Hair follicular keratinocyte (primary cell): ENCODE results near the gene POGLUT1.

- RAMPAGE, long total RNA: no peak
Measured at GRCh38 chr3:114900517-114901299, 246.4 kb downstream of the ZBTB20 start.

- RAMPAGE, long total RNA: no peak
Measured at GRCh38 chr3:114902619-114903359, 244.3 kb downstream of the ZBTB20 start.

GRCh38 chr3:115007912-115008688 lies 139.0 kb downstream of the ZBTB20 start:
- RAMPAGE, long total RNA: no peak

DNA sequence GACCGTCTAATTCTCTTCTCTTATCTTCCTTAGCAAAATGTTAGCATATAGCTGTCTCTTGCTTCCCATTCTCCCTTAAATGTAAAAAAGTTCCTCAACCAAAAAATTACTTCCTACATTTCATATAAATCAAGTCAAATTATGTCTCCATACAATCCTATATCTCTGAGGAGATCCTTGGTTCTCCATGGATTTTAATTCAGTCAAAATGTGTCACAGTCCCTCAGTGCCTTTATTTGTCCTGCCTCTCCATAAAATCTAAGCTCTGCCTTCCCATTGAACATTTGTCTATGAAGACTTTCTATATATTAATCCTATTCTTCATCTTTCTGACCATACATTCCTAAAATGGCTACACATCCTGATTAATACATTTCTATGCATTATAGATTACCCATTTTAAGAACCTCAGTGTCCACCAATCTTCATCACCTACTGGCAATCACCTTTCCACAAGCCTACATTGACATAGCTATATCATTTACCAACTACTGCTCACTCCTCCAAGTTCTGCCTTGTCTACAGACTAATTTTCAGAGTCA lies 24.6 kb downstream of the ZBTB20 start:
- RAMPAGE, long total RNA: no peak

DNA sequence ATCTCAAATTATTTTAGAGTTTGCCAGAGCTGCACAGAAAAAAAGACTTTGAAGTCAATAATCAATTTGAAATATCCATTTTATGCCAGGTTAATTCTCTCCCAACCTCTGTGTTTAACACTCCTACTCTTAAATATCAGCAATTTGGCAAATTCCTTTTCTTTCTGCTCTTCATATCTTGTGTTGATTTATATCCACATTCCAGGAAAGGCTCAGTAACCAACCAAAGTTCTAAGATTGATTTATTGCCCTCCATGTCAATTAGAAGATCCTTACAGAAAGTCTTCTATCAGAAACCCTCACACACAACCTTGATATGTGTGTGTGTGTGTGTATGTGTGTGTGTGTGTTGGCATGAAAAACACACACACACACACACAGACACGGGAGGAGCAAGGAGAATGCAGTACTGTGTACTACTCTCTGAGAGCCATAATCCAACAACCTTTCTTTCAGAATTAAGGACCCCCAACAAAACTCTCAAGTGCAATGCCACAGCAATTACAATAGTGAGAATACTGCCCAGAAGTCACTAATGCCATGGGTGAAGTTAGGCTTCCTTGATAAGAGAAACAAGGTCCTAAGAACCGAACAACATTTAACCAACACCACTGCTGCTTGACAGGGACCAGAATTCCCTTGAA lies 1.1 kb downstream of the LSAMP start:
- RAMPAGE, long total RNA: no peak

GRCh38 chr3:116914212-116914577 lies 468.9 kb upstream of the LSAMP start:
- RAMPAGE, long total RNA: no peak

DNA sequence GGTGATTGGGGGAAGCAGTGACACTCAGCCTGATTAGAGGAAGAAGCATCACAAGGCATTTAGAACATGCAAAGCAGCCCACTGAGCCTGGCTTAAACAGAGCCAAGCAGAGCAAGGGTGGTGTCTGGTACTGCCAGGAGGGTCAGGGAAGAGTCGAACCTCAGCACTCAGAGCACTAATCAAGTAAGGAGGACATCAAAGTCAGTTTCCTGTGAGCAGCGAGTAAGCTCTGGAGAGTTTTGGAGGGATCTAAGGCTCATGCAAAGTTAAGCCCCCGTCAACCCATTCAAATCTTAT lies 982.2 kb upstream of the LSAMP start:
- RAMPAGE, long total RNA: no peak

DNA sequence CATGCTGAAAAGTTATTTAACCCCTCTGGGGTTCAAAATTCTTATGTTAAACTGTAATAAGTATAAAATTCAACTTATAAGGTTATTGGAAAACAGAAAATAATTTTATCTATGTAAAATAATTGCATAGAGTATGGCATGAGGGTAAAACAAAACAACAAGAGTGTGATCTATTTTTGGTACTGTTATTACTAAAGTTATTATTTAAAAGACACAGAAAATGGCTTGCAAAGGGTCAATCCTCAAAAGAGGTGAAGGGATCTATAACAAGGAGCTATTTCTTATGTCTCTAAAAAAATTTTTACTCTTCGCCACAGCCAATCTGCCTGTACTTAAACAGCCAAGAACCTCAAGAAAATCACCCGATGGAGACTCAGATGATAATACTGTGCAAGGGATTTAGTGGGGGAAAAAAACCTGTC lies 1293.2 kb upstream of the LSAMP start:
- RAMPAGE, long total RNA: no peak

- RAMPAGE, long total RNA: no peak
Measured at GRCh38 chr3:118765914-118766347, 268.7 kb downstream of the IGSF11 start.

- RAMPAGE, long total RNA: no peak
Measured at GRCh38 chr3:118810594-118811047, 224.0 kb downstream of the IGSF11 start.

DNA sequence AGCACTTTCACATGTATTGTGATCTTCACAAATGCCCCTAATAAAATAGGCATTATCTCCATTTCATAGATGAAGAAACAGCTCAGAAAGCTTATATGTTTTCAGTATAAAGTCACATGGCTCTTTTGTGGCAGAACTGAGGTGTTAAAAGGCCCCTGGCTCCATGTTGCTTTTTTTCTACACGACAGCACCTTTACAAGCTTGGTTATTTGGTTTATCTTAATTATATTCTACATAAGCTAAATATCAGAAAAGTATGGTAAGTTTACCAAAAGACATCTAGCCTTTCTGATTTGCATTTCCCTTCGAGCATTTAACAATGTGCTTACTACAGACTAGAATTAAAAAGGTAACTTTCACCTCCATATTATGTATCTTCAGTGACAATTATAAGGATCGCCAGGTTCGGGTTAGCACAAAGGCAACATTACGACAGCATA lies 68.4 kb downstream of the IGSF11 start:
- RAMPAGE, long total RNA: no peak

DNA sequence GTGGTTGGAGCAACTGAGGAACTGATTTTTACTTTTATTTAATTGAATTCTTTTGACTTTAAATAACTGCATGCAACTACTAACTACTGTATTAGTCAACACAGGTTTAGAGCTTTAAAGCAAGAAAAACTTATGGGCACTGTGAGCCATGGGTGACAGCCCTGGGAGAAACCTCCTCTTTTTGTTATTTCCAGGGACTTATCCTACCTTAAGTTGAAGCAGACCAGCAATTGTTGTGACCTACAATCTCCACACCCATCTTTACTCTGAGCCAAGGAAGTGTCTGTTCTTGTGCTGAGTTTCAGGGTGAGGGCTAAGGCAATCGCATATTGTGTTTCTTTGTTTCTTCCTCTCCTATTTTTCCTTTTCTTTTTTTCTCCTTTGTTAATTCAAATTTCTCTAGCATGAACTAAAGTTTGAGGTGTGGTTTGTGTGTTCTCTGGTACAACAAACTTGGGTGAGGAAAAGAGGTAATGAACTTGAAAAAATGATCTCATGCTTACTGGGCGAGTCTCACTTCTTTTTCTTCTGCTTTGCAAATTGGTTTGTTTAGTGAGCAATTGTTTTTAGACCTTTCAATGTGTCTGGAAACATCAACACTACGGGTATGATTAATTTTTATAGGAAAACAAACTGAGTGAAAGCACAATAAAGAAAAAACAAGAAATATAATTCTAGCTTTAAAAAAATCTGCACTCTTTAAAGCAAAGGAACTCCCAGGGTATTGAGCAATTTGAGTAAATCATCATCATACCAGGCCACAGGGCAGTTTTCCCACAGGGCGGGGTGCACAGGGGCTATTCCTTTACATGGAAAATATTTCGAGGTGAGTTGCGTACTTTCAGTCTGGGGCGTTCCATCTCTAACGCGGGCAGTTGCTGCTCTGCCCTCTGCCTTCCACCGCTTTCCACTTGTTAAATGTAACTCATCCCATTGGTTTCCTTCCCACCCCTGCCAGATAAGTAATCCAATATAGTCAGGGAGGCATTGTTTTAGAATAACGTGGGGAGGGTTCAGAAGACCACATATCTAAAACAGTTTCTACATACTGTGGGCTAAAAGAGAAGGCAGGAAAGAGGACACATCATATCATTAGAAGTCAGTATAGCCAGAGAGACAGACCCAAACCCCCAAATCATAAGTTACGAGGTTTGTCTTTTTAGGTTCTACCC lies 2.8 kb downstream of the UPK1B start:
- RAMPAGE, long total RNA: no peak

- RAMPAGE, long total RNA: no peak
Measured at GRCh38 chr3:119241309-119241823, 688 bp upstream of the B4GALT4 start.

- RAMPAGE, long total RNA: no peak
Measured at GRCh38 chr3:119257148-119257937, 16.7 kb upstream of the B4GALT4 start.

DNA sequence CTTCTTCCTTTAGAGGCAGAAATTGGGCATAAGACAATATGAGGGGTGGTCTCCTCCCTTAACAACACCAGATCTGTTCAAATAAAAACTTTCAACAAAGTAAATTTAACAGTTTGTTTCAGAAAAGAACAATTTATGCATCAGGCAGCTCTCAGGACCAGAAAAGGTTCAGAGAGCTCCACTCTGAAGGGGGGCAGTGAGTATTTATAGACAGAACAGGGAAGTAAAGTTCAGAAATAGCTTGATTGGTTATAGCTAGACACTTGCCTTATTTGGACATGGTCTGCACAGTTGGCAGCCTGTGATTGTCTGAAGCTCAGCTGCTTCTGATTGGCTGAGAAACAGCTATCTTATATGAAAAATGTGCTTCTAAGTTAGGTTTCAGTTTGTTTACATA lies 17.3 kb upstream of the B4GALT4 start:
- RAMPAGE, long total RNA: no peak

DNA sequence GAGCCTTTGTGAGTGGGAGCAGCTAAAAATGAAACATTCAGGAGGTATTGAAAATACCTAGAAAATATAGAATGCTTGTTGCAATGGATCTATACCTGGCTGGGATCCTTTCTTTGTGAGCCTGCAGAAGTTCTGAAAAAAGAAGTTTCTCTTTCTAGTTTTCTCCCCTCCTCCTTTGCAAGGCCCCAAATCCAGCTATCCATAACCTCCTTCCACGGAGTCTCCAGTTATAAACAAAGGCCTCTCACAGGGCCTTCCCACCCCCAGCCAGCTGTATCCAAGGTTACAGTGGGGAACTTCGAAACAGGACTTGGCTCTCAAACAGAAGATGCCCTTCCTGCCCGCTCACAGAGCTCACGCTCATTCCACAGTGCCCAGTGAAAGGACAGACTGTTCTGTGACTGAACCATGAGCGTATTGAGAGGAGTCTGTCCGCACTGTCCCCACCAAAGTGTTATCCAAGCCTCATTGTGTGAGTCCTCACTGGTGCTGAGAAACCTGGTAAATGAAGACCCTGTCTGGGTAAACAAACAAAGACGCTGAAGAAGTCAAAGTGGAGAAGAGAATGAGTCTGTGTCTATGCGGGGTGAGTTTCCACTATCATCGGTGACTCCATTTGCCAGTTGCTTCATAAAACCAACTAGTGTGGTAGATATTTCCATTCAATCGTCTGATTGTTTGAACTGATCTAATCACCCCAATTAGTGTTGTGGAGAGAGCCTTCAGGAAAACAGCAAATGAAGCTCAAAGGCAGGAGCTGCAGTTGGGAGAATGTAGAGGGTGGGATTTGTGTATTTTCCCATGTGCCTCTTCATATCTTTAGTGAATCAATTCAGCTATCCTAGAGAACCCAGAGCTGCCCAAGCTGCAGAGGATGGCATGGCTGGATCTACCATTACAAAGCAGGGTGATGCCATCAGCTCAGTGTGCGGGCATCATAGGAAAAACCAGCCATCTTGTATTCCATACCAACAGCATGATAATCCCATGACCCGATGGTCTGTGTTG lies 35.5 kb downstream of the ARHGAP31 start:
- RAMPAGE, long total RNA: no peak

GRCh38 chr3:119347023-119347443 lies 52.9 kb downstream of the ARHGAP31 start:
- RAMPAGE, long total RNA: no peak

DNA sequence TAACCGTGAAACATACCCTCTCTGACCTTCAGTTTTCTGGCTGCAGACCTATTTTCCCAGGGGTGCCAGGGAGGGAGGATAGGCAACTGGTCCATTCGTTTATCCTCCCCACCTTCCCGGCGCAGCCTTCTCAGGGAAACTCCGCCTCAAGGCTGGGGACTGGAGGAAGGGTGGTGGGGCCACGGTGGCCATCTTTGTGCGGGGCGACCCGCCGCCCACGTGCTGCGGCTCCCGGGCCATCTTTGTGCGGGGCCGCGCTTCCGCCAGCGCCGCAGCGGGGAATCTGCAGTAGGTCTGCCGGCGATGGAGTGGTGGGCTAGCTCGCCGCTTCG lies at the start of gene POGLUT1:
Gene POGLUT1 (plus strand): TSS at position 245 of the 332 bp plus-strand sequence.
- RAMPAGE, long total RNA: no peak

DNA sequence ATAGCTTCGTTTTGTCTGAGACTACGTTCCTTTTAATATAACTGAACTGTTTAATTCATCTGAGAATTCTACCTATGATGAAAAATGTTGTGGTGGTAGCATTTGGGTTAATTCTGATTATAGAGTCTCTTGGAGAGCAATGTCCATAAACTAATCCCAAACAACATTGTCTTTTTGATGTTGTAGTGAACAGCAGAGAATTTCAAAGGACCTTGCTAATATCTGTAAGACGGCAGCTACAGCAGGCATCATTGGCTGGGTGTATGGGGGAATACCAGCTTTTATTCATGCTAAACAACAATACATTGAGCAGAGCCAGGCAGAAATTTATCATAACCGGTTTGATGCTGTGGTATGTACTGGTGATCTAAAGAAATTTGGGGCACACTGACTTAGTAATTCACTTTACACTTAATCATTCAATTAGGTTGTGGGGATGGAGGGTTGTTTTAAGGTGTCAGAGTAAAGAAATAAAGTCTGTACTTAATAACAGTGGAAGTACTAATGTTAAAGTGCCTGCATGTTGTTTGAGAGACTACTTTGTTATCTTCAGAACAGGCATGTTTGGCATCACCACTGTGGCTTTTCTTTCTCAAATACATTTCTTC lies 2.3 kb downstream of the TIMMDC1 start:
- RAMPAGE, long total RNA: no peak

DNA sequence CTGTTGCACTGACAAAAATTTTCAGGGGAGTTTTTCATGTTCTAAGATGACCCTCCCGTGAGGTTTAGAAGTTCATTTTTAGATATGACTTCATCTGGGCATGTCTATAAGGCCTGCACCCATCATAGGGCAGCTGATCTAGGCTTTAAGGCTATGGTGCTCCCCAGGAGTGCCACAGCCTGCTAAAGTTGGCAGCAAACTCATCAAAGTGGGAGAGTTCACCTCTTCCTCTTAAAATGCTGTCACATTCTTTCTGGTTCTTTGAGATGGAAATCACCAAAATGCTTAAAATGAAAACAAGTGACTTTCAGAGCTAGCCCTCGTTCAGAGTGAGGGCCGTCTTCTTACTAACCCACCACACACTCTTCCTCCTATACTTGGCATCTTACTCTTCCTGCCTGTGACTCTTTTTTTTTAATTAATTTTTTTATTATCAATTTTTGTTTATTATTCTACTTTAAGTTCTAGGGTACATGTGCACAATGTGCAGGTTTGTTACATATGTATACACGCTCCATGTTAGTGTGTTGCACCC lies 3.4 kb upstream of the CD80 start:
- RAMPAGE, long total RNA: no peak